Measurements from ENCODE around the genes LRRN4, BMP2 and BTBD3.

- PRO-cap, result no peak
Observed at GRCh38 chr20:5156893-5157513, 30.2 kb downstream of the CDS2 start.

DNA sequence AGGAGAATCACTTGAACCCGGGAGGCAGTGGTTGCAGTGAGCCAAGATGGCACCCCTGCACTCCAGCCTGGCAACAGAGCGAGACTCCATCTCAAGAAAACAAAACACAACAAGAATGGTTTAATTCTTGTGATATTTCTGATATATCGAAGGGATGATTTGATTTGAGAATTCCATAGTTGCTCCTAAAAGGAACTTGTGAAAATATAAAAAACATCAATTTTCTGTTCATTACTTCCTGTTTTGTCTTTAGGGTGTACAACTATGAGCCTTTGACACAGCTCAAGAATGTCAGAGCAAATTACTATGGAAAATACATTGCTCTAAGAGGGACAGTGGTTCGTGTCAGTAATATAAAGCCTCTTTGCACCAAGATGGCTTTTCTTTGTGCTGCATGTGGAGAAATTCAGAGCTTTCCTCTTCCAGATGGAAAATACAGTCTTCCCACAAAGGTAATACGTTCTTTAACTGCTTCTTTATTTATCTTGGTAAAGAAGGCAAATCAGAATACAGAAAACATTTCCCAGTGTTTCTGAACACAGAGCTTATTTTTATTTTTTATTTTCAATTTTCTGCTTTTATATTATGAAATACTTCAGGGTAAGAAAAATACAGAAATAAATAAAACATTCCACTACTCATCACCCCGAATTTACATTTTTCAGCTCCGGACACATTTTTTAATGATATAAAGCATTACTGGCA lies 8.0 kb downstream of the MCM8 start:
- PRO-cap, result no peak

DNA sequence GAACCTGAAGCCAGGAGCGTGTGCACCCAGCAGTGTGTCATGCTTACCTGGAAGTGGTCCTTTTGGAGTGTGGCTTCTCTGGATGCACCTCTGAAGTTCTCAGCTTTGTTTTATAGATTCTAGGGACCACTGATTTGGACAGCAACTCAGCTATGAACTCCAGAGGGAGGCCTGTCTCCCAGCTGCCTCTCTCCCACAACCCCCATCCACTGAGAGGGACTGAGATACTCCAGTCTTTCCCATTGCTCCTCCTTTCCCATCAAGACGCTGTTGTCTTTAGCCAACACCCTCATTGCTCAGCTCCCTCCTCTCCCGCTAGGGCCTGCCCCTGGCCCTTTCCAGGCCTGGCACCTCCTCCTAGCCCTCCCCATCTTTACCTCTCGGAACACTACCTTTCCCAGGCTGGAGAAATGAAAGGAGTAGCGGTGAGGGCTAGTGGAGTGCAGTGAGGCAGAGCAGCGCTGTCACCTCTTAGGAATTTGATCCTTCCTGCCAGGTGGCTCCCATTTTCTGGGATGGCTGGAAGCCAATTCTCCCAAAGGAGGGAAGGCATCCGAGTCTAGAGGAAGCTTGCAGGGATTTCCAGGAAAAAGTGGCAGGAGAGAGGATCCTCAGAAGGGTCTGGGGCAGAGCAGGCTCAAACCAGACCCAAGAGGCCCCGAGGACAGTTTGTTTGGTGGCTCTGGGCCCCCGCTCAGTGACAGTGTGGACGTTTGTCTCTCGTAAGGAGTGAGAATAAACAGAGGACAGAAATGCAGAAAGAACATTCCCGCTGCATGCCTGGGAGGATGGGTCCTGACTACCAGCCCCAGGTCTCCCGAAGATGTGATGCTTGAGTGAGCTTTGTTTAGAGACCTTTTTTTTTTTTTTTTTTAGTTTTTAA lies at the start of gene LRRN4:
Gene LRRN4 (minus strand): TSS at position 278 of the 883 bp plus-strand sequence.
- PRO-cap, result no peak

GRCh38 chr20:6212830-6213424 lies 90.1 kb upstream of the FERMT1 start:
- PRO-cap, result no peak

DNA sequence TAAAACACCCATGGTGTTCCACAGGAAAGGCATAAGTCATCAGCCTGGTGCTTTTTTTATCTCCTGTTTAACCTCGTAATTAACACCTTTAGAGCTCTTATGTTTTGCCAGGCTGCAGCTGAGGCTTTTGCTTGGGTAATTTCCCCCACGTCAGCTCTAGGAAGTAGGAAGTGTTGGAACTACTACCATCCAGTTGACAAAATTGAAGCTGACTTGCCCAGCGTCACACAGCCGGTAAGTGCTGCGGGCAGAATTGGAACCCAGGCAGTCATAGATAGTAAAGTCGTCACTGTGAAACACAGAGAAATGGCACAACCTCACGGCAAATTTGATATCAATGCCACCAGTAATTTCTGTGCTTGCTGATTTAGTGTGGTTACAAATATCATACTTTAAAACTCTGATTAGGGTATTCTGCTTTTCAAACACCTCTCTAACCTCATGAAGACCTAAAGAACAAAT lies 86.6 kb upstream of the BMP2 start:
- PRO-cap, result no peak

- PRO-cap, result no peak
Observed at GRCh38 chr20:6705751-6706348, 61.6 kb upstream of the BMP2 start.

DNA sequence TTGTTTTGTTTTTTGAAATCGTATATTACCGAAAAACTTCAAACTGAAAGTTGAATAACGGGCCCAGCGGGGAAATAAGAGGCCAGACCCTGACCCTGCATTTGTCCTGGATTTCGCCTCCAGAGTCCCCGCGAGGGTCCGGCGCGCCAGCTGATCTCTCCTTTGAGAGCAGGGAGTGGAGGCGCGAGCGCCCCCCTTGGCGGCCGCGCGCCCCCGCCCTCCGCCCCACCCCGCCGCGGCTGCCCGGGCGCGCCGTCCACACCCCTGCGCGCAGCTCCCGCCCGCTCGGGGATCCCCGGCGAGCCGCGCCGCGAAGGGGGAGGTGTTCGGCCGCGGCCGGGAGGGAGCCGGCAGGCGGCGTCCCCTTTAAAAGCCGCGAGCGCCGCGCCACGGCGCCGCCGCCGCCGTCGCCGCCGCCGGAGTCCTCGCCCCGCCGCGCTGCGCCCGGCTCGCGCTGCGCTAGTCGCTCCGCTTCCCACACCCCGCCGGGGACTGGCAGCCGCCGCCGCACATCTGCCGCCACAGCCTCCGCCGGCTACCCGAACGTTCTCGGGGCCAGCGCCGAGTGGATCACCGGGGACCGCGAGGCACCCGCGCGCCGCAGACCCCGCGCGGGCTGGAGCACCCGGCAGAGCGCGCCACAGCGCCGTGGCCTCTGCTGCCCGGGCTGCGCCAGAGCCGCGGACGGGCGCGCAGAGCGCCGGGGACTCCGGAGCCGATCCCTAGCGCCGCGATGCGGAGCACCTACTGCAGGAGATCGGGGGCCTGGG lies at the start of gene BMP2:
Gene BMP2 (plus strand): TSS at position 395 of the 770 bp plus-strand sequence.
- PRO-cap, result bidirectional peak, plus-strand start at position 395 of the sequence, minus-strand start at position 170 of the sequence

DNA sequence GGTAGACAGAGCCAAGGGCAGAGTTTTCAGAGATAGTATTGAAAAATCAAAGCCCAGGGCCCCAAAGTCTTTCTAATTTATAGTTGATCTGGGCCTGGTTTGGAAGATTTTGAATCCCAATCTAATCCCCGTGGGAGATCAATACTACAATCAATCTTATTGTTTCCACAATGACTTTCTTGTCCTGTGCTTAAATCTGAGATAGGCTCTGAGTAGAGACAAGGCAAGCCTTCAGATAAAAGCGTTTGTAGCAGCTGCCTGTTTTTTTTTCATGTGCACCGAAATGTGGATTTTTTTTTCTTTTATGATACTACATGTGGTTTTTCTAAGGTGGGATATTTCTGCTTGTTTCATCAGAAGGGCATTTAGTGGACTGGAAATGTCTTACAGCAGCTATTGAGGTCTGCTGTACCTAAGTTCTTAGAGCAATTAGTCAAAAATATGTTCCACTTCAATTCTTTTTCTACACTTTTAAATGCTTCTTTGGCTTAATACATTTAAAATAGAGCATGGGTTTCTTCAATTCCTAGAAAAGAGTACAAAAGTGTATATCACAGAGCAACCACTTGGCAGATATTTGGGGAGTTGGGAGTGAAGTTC lies 3.5 kb downstream of the BMP2 start:
- PRO-cap, result no peak

DNA sequence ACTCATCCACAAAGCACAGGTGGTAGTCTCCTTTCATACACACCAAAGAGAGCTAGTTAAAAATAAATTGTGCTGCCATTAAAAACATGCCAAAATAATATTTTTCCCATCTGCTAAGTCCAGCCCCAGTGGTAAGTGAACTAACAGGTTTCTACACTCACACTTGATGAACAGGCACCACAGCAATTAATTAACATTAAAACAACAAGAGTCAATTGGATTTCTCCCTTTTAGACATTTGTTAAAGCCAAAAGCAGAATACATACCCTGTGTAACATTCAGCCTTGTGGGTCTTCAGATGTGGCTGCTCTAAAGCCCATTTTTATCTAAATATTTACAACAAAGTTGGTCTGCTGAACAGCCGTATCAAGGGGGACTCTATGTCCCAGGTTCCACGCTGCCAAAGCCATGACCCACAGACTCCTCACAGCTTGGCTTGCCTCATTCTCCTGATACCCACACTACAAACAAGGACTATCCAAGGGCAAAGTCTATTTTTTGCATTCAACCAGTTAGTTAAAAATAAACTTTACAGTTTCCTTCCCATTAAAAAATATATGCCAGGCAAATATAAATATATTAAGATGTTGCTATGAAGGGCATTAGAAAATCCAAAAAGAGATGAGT lies 490.5 kb downstream of the BMP2 start:
- PRO-cap, result no peak

DNA sequence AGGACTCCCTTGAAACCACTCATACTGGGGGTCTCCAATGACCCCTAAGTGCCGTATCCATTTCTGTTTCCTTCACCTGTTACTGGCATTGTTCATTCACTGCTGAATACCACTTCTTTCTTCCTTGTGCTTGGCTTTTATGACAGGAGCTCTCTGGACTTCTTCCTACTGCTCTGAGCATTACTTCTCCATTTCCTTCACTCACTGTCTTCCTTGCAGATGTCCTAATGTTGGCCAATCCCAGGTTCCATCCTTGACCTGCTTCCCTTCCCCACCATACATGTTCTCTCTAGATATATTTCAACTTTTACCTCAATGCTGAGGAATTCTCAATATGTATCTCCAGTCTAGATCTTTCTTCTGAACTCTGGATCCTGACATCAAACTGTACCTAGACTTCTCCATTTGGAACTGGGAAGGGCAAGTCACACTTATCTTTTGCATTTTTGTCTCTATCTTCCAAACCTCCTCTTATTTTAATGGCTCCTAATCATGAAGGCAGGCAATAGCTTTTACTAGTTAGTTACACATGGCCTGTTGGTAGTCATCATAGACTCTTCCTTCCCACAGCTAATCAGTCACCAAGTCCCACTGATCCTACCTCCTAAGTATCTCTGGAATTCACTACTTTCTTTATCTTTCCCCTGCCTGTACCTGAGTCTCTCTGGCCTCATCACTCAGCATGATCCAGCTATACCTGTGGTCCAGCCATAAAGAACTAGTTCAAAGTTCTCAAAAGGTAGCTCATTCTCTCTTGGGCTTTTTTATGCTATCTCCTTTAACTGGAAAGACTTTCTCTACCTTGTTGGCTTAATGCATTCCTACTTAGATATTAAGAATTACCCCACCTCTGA lies 18.9 kb downstream of the TMX4 start:
- PRO-cap, result no peak

- PRO-cap, result no peak
Observed at GRCh38 chr20:8717514-8717916, 351.4 kb upstream of the PLCB4 start.

DNA sequence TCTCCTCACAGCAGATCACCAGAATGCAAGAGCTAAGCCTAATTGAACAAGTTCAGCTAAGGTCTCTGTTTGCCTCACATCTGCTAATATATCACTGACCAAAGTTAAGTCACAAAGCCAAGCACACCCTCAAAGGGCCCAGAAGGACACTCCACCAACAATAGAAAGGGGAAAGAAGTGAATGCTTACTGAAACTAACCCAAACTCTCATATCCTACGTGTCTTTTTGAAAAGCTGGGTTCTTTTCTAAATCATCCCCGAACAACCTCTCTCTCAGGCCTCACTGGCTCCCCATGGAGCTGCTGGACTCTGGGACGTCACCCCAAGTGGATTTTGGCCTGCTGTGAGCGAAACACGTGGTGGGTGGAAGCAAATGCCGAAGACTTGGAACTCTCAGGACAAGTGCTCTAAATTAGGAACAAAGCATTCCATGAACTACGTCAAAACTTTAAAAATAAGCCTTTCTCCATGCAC lies 167.5 kb upstream of the PLCB4 start:
- PRO-cap, result no peak

GRCh38 chr20:9233994-9234627 lies 165.2 kb downstream of the PLCB4 start:
- PRO-cap, result no peak

DNA sequence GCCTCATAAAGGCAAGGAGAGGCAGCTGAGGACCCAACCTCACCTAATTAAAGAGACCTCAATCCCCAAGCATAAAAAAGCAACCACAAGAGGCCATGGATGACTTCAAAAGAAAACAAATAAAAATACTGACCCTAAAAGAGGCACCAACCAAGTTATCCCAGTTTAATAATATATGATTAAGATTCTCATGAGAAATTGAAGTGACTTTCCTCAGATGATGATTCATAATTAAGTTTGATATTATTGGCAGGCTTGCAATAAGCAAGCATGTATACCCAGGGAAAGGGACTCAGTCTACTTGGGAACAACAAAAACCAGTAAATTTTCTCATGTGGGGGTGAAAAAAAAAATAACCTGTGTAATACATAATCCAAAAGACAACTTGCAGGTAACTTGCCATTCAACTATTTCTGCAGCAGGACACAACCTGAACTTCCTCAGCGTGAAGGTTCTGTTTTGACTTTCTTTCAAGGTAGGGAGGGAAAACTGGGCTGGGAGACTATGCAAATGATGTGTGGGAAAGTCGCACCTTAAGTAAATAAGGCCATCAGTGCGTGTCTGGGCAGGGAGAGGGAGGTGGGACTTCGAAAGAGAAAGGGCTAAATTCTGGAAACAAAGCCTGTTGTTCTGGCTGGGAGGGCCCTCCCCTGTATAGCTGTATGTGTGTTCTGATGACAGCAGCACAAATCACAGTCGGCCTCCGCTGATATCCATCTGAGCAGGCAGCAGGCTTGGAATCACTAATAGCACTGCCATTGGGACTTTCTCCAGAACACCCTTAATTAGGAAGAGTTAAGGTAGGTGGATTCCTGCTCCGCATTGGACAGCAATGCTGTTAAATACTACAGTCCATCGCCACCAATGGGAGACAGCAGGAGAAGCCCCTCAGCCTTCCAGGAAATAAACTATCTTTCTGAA lies 19.3 kb downstream of the JAG1 start:
- PRO-cap, result no peak

DNA sequence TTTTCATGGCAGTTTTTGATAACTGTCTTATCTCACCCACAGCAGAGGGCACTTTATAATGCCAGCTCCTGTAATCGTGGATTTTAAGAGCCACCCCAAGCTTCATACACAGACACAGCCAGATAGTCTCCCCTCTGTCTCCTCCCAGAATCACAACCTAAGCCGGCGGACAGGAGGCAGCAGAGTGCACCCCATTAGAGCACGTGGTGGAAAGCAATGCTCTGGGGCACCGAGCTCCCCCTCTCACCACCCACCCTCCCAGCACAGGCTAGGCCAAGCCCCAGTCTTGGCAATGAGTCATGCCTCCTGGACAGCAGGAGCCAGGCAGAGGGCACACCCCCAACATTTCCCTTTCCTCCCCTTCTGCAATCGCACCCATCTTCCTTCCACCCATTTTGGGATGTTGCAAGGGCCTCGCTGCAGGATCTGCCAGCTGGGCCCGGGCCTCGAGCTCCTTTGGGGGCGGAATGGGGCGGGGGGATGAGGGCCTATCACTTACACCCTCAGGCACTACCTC lies 2.4 kb downstream of the JAG1 start:
- PRO-cap, result bidirectional peak, plus-strand start at position 393 of the sequence, minus-strand start at position 157 of the sequence

DNA sequence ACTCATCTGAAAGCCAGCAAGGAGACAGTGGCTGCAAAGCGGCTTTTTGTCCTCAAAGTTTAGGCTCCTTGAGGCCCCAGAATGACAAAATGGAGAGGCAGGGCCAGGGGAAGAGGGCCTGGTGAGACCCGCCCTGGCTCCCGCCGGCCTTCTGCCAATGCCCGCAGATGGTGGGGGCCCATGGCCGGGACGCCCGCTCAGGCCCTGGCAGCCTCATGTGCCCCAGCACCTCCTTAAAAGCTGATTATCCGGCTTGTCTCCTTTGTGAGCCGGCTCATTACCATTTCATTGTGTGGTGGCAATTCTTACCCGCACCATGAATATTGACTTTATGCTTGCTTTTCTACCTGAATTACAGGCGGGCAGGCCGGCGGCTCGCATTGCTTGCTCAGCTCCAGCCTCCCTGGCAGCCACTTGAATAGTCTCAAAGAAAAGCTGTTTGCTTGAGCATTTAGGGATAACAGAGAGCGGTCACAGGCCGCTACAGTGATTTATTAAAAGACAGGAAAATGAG lies 119.9 kb upstream of the JAG1 start:
- PRO-cap, result no peak

- PRO-cap, result no peak
Observed at GRCh38 chr20:11403677-11404178, 514.0 kb upstream of the BTBD3 start.

GRCh38 chr20:11917485-11918222 lies at the start of gene BTBD3:
Gene BTBD3, plus strand, starts transcription at chr20:11917893.
- PRO-cap, result unidirectional peak, plus-strand start at chr20:11917896

GRCh38 chr20:12977957-12978265 lies 30.9 kb upstream of the SPTLC3 start:
- PRO-cap, result no peak

DNA sequence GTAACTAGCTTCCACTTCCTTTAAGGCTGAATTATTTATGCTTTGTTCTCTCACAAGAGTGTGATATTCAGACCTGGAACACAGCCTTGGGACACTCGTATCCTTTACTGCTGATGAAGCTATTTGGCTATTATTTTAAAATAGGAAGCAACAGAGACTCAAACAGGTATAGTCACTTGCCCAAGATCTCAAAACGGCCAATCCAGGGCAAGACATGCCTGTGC lies 19.9 kb downstream of the SPTLC3 start:
- PRO-cap, result no peak